SJCRH30 (cell line): ENCODE data around the gene STX16.

- RAMPAGE, long total RNA, result no peak
Measured at GRCh38 chr20:58366067-58366667, 22.9 kb upstream of the VAPB start.

DNA sequence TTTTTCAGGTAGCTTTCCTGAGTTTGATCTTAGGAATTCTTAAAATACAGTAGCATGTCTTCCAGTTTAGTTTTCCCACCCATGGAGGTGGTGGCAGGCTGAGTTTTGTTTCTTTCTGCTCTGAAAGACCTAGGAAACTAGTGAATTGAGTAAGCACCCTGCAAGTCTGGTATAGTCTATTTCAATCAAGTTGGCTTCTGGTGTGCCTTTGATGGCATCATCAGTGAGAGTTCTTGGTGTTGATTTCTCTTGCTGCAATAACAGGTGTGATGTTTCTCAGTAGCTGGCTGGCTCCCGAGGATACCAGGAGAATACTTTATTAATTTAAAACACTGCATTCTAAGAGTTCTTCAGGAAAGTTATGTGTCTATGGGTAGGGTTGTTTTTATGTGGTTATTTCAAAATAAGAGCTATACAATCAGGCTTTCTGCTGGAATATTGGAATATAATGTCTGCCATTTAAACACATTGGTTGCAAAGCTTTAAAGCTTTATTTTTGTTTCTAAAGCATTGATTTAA, 19.0 kb downstream of the VAPB start:
- RAMPAGE, long total RNA, result no peak

- RAMPAGE, long total RNA, result no peak
Measured at GRCh38 chr20:58446081-58447241, 57.4 kb downstream of the VAPB start.

DNA sequence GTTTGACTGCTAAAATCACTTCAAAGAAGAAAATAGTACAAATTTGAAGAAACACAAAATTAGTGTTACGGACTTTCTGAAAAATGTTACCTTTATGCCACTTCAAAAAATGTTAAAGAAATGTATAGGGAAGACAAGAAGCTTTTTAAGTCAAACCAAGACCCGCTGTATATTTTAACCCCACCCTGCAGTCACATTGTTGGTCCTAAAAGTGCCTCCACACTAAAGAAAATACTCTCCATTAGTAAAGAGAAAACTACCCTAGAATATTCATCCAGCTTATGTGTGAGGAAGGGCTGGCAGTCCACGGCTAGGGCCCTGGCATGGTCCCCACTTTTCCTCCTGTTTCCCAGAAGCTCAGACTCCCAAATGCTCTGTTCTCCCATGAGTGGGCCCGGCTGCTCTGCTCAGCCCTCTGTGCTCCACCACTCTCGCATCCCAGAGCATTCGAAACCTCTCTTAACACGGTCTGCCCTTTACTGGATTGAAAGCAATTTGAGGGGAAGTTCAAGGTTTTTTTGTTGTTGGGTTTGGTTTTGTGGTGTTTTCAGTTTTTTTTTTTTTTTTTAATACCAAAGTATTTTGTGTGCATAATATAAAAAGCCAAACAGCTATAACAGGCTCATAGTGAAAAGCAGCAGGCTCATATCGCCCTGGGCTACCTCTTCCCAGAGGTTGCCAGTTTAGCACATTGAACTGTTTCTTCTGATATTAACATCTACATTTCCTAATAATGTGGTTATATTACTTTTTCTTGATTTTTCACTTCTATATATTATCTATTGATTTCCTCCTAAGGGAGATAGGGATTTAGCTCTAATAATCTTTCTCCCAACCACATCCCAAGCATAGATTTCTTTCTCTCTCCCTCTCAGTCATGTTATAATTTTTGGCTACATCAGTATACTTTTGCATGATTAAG, 61.7 kb downstream of the APCDD1L start:
- RAMPAGE, long total RNA, result no peak

- RAMPAGE, long total RNA, result no peak
Measured at GRCh38 chr20:58650612-58651370, at the start of gene STX16. TSS of gene STX16 (plus strand) at chr20:58651283.

- RAMPAGE, long total RNA, result no peak
Measured at GRCh38 chr20:58690613-58691331, 1.8 kb upstream of the NPEPL1 start.

DNA sequence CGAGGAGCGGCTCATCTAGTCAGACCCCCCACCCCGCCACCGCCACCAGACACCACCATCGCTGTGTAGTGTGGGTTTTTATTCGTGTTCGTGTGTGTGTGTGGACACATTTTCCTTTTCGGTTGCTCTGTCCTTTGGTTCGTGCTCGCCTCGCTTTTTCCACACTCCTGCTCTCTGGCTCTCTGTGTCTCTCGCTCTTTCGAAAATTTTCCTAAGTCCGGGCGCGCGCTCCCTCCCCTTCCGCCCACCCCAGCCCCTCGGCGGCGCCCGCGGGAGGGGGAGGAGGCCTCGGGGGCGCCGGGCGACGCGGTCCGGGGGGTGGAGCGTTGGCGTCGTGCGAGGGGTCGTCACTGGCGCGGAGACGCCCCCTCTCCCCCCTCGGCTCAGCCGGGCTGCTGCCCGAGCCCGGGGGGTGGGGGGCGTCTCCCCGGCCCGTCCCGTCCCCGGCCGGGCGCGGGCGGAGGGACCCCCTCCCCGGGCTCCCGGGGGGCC, 455 bp upstream of the GNAS start:
- RAMPAGE, long total RNA, result no peak

DNA sequence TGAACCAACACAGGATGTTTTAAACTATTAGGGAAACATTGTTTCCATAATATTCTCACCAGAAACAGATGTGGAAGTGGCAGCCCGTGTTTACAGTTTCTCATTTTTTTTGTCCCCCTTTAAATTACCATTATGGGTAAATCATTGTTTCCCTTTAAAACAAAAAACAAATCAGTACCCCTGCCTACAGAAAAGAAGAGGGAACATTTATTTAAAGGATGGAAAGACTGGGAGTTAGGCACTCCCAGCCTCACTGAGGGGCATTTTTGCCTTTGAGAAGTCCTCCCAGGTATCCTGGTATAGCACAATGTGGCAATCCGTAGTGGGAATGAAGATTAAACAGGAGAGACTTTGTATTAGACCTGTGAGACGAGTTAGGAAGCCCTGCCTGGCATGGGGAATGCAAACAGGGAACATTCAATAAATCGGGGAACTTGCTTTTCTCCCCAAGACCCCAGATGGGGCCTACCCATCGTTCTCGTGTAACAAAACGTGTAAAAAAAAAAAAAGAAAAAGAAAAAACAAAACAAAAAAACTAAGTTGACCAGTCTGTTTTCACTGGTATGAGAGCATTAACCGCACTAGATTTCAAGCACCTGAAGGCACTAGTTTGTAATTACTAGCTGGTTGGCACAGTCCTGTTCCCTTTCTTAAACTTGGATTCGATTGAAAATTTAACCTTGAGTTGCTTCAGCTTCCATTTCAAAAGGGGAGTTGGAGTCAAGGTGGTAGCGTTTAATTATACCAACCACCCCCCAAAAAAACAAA, 5.1 kb downstream of the GNAS start:
- RAMPAGE, long total RNA, result no peak

GRCh38 chr20:59013797-59014415, 5.3 kb upstream of the TUBB1 start:
- RAMPAGE, long total RNA, result no peak

GRCh38 chr20:59031438-59032177, 527 bp downstream of the ATP5F1E start:
- RAMPAGE, long total RNA, result no peak

DNA sequence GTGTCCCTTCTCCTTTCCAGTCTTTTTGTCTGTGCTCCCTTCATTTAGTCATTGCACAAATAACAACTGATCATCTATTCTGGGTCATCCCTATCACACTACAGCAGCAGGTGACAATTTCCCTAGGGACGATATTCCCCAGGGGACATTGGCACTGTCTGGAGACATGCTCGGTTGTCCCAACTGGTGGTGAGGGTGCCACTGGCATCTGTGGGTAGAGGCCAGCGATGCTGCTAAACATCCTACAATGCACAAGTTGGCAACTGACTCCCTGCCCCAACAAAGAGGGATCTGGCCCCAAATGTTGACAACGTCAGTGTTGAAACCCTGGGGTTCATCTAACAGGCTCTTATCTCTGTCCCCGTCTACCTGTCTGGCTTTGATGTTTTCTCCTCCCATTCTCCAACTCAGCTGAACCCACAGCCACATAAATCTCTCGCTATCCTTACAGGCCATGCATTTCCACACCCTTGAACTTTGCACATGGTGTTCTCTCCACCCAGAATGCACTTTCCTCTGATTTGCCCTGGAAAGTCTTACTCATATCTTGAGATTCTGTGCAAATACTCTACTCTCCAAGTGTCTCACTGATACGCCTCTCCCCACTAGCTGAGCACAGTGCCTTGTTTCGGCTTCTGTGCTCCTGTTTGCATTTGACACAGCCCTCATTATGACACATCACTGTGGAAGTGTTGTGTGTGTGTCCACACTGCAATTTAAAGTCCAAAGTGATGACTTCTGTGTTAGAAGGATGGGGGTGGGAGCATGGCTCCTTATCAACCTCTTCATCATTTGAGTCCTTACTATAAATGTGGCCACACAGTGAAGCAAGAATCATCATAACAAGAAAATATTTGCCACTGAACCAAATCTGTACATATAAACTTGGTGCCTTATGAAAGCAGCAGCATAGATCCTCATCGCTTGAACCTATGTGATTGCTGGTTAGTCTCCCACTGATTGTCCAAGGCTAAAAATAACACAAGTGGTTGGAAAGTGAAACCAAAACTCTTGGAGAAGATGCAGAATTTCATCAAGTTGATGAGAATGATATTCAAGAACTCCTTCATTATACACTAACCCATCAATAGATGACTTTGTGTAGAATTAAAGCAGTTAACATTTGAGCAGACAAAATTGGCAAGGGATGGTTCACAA, 5.4 kb upstream of the PRELID3B start:
- RAMPAGE, long total RNA, result no peak

- RAMPAGE, long total RNA, result no peak
Measured at GRCh38 chr20:59175766-59176171, 12.1 kb downstream of the ZNF831 start.

DNA sequence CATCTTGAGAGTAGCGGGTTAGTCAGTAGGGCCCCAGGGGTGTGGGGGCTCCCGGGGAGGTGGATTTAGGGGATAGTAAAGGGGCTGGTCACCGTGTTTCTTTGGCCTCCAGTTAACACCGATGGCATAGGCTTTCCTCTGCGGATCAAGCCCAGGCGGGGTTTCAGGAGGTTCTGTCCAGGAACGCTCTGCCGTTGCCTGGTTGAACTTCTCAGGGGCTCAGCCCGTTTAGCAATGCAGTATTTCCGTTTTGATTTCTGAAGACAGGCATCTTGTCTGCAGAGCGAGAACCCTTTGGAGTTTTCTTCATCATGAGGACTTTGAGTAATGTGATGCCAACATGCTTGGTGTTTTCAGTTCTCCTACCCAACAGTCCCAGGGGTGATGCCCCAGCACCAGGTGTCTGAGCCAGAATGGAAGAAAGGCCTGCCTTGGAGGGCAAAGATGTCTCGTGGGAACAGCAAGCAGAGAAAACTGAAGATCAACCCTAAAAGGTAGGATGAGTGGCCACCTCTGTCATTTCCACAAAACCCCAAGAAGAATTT, 32.0 kb downstream of the ZNF831 start:
- RAMPAGE, long total RNA, result no peak

DNA sequence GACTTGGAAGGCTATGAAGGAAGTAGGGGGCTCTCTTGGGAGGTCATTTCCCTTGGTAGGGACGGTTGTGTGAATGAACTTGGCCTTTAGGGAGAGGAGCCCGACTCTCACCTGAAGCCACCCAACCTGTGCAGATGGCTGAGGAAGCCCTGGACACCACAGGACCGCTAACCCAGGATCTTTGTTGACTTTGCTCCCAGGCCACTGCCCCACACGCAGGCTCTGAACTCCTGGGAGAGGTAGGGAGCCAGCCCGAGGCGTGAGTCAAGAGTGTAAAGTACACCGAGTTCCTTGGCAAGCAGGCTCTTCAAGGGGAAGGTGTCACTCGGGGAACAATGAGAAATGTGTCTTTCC, 609 bp upstream of the EDN3 start:
- RAMPAGE, long total RNA, result no peak

DNA sequence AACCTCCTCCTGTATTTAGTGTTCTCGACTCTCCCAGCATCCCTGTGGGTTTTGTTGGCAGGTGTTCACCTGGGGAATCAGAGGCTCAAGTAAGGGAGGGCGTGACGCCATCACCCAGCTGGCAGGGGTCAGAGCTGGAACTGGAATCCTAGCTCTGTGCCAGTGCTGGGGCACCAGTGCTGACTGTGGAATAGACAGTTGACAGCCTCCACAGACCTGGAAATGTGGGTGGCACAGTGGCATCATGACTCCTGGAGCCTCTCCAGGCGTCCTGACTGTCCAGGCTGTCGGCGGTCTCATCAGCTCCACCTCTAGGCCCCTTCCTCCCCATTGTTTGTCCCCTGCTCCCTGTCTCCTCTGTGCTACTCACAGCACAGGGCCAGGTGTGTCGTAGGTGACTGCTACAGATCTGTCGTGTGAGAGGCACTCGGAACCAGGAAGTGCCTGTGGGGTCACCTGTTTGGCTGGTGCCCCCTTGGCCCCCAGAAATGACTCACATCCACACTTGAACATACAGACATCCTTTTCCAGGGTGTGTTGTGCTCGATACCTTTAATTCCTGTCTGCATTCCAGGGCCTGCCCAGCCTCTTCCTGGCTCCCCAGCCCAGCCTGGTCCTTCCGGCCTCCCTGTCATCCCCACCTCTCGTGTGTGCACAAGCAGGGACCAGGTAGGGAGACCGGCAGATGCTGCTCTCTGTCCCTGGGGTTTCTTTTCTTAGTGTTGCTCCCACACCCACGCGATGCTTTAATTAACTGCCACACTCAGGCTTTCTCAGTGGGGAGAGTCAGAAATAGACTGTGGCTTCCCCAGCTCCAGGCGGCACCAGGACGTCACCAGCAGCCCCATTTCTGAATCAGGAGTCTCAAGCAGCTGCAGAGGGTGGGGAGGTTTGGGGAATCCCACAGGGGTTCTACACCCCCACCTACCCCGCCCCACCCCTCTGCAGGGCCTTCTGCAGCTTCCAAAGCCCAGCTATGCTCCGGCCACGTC, 102.4 kb downstream of the SYCP2 start:
- RAMPAGE, long total RNA, result no peak

DNA sequence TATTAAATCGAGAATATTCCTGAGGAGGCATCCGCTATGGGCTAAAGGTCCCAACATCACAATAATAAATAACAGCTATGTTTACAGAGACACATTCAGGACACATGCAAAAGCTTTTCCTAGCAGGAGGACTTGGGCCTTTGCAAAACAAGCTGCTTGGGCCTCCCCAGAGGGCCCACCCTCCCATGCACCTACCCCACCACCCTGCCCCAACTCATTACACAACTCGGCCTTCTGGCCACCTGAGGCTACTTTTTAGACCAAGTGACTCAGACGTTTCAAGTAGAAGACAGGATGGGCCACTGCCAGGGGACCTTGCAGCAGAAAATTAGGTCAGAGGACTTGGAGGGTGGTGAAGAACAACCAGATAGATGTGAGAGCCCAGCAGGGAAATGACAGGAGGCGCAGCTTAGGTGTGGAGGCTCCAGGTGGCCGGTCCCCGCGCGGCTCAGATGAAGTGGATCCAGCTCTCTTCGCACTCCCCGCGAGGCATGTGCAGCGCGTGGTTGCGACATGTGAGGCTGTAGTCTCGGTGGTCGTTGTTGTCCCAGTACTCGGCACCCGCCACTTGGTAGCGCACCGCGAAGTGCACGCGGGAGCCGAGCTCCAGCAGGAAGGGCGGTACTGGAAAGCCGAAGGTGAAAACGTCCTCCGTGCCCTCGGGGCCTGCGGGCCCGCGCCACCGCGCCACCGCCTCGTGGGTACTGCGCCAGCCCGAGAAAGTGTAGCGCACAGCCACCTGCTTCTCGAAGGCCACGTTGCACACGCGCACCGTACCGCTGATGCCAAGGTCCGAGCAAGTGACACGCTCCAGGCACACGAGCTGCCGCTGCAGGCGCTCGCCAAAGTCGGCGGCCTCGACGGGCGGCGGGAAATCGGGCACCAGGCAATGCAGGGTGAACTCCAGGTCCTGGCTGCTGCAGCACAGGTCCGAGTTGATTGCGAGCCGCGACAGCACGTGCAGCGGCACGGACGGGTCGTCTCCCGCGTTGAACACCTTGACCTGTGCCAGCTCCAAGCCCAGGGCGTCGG, 1.2 kb downstream of the PPP1R3D start:
- RAMPAGE, long total RNA, result no peak

- RAMPAGE, long total RNA, result no peak
Measured at GRCh38 chr20:59993753-59994448, 35.7 kb downstream of the CDH26 start.

DNA sequence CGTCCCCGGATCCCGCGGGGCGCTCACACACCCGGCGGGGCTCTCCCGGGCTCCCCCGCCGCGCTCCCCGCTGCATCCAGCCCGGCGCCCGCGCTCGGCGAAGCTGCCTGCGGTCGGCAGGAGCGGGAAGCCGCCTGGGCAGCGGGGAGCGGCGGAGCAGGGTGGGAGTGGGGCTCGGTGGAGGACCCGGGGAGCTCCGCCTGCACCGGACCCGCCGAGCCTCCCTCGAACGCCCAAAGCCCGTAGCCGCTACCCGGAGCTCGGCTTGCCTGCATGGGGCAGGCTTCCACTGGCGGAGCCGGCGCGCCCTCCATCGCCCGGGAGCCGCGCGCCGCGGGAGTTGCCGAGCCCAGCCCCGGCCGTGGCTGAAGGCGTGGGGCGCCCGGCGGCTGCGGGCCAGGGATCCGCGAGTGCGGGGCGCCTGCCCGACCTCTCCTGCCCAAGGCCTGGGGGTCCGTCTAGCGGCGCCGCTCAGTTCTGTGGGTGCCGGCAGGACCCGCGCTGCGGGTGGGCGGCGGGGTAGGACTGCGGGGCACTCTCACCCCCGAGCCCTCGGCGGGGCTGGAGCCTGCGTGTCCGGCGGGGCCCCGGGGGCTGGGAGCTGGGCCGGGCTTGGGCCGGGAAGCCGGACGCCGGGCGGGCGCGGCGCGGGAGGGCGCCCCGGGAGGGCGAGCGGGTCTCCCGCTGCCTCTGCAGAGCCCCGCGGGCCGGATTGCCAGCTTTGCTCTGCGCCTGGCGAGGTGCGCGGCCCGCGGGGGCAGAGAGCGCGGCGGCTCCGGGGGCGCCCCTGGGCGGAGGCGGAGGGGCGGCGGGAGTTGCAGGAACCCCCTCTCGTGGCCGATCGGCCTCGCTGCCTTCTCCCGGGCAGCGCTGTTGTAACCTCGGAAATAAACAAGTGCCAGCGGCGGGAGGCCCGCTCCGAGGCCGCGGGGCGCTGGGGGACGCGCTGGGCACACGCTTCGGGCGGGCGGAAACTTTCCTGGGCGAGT, 857 bp downstream of the CDH4 start:
- RAMPAGE, long total RNA, result no peak

DNA sequence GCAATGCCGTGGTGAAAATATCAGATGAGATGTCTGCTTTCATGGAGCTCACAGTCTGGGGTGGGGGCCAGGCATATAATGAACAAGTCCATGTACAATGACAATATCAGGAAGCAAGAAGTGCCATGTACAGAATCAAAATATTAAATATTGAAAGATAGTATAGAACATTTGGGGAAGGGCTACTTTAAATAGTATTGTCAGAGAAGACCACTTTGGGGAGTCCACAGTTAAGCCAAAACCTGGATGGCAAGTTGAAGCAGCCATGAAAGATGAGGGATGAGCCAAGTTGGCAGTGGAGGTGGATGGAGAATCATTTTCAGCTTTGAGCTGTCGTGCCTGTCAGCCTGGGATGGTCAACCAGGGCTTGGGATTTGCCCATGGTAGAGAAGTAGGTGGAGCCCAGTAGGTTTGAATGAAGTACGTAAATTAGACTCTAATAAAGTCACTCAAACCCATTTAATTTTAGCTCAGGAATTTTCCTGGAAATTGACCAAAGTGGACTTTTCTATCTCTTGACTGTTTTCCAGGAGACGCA, 240.7 kb downstream of the CDH4 start:
- RAMPAGE, long total RNA, result no peak

- RAMPAGE, long total RNA, result no peak
Measured at GRCh38 chr20:62117474-62118322, 4.6 kb upstream of the LSM14B start.